Foreskin fibroblast (primary cell): Measurements from ENCODE around the genes MAPK4 and MRO.

- RRBS = no CpG with 5 or more reads among the region's 10 CpGs
Measured at GRCh38 chr18:48730683-48731039, 191.8 kb downstream of the CTIF start.

DNA sequence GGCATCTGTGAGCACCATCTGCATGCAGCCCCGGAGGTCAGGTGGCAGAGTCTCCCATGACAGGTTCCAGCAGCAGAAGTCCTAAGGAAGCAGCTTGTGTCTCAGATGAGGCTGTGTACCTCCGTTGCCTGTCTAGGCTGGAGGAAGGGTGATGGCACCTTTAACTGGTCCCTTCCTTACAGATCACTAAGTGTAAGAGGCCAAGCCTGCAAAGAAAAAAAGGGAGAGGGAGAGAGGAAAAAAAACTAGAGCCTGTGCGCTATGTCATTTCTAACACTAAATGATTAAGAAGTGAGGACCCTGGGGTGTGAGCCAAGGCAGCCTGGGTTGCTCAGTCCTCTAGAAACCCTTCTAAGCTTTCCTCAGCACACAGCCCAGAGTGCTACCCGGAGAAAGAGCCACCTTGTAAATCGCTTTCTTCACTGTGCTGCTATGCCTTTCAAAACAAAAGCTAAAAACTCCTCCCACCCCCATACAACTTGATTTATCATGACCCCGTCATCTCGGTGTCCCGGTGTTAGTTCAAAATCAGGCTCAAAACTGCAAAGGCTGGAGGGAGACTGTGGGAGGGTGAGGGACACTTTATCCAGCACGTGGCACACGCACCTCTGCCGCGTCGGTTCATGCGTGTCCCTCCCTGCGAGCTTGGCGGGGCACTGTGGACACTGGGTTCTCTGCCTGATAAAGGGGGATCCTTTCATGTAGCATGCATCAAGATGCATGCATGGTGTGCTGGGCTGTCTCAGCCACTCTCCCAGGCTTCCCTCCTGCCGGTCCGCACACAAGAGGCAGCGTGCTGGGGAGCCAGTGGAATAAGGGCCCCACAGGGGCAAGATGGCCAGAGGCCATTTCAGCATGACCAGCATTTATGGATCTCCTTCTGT lies 170.6 kb downstream of the SMAD7 start:
- RRBS = 39% methylated on average over 2 of the region's 19 CpGs

DNA sequence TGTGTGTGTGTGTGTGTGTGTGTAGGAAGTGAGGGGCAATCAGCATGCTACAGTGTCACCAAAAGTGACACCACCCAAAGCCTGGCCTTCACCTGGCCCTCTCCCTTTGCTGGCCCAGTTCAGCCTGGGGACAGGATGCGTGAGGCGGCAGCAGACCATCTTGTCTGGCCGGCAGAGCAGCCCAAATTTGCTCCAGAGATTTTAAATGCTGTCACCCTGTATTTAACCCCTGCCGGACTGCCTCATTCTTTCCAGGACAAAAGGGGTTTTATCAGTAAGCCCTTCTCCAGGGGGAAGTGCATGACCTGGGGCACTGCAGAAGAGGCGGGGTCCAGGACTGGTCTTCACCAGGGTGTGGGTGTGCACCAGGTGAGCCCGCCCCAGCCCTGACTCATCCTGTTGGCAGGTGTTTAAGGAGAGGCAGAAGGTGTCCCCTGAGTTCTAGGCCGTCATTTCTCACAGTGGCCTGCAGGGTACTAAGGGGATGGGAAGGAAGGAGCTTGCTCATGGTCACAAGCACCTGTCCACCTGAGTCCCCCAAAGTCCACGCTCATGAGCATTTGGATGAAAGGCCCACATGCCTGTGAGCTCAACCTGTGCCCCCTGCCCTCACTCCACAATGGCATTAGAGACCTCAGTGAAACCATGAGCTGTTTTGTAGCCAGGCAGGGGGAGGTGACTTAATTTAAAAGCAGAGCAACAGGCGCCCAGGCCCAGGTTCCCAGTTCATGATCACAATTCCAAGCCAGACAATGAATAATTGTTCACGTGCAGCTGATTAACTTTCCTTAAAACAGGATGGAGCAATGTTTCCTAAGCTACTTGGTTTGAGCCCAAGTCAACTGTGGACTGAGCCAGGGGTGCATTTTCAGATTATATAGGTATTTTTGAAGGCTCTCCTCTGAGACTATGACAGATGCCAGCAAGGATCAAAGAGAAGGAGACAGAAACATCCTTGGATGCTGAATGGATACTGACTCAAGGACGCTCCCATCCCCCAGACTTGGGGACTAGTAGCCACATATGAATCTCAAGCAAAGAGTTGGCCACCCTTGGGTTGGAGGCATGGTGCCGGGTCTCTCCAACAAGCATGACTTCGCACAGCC lies 13.1 kb downstream of the SMAD7 start:
- RRBS = no CpG with 5 or more reads among the region's 13 CpGs

DNA sequence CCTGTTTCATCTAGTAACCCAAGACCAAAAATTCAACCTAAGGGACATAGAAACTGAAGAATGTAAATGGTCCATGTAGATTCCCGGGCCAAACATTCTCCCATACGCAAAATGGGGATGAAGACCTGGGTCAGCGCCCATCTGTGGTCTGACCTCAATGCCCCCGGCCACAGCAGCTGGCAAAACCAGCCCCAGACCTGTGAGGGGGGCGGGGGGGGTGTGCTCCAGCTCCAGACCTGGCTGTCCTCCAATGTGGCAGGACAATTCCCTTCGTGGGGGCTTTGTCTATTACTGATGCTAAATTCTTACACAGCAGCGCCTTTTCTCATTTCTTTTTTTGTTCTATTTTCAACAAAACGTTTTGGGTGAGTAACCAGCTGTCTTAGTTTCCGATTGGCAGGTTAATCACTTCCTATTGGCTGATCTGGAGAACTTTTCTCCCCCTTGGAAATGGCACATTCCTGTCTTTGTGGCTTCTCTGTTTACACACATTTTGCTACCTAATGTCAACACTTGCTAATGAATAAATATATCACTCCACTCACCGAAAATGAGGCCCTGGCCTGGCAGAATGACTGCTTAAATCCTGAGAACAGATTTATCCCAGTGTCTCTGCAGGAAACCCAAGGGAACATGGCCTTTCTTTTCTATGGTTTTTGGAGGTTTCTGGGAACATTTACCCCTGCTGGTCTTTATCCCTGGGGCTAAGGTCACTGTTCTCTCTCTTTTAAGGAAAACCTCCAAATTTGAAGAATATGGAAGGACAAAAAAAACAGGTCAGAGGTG lies 4.4 kb downstream of the SMAD7 start:
- RRBS = 59% methylated on average over 4 of the region's 10 CpGs

GRCh38 chr18:48951335-48951570 lies 488 bp upstream of the SMAD7 start:
- RRBS = 6% methylated on average over 6 of the region's 21 CpGs

- RRBS = no CpG with 5 or more reads among the region's 12 CpGs
Measured at GRCh38 chr18:49052531-49053369, 102.0 kb upstream of the SMAD7 start.

DNA sequence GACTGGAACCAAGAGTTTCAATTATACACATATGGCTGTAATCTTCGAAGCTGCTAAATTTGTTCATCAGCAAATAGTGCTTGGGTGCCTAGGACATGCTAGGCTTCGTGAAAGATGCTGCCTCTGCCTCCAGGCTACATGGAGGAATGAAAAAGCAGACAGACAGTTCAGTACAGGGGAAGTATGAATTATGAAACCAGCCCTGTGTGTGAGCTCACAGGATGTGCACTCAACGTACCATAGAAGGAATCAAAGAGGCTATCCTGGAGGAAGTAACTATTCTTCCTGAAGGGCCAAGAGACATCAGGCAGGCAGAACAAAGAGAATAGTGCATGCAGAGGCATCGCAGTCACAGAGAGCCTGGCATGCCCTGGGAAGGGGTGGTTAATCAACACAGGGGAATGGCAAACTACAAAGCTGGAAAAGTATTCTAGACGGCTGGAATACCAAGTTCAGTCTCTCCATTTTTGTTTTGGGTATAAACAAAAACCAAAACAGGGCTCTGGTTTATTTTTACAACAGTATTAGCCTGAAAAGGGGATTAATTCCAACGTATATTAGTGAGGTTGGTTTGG lies 61.4 kb downstream of the DYM start:
- RRBS = no CpG with 5 or more reads among the region's 6 CpGs

- RRBS = 2% methylated on average over 21 of the region's 45 CpGs
Measured at GRCh38 chr18:49560547-49561228, 1.2 kb upstream of the LIPG start.

DNA sequence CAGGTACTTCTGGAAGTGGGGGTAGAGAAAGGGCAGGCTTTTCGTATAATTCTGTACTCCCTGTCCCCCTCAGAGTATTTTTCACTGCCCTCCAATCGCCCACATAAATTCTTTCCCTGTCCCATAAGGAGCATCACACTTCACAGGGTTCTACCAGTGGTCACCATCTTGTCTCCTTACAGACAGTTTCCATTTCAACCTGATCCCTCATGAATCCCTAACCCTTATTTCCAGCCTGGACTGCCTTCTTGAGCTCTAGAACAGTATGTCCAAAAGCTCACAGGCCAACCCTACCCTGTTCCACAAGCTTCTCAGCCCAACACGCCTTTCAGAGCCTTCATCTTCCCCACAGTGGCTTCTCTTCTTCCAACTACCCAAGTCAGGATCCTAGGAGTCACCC lies 48.1 kb downstream of the MYO5B start:
- RRBS = no CpG with 5 or more reads among the region's 3 CpGs

DNA sequence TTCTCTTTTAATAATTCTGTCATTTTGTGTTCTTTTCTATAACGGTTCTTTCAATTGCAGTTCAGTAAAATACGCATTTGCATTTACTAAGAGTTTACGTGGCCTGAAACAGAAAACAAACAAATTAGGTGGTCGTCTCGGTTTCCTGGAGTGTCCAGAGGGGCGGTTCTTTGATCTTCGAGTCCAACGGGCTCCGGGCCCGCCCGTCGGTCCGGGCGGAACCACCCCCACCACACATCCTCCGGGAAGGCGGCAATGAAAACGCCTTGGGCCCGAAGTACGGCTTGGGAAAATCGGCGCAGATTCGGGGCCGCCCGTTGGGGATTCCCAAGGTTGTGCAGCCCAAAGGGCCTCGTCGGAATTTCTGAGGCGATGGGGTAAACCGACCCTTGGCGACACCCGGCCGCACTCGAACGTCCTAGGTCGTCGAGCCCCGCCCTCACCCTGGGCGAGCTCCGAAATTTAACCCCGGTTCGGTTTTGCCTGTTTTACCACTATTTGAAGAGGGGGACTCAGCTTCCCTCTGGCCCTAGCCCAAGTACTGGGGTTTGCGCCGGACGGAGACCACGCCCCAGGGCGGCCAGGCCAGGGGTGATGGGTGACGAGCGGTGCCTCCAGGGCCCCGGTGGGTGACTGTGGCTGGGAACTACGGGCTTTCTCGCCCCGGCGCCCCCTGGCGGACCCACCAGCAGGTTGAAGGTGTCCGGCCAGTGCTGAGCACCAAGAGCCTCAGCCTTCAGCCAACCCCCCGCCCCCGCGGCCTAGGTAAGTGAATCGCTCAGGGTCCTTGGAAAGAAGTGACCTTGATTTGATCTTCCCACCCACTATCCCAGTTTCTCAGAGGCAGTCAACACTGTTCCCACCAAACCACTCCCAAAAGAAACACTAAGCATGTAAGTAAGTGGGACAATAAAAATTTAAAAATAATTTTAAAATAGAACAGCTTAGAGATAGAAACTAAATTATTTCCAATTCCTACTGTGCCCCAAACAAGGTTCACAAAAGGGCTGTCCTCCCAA lies 2.0 kb upstream of the CFAP53 start:
- RRBS = 22% methylated on average over 21 of the region's 58 CpGs

GRCh38 chr18:50282339-50283373 lies 1.3 kb upstream of the MBD1 start:
- RRBS = 90% methylated on average over 3 of the region's 49 CpGs

GRCh38 chr18:50287022-50287498 lies 432 bp downstream of the CXXC1 start:
- RRBS = 0% methylated on average over 1 of the region's 30 CpGs

DNA sequence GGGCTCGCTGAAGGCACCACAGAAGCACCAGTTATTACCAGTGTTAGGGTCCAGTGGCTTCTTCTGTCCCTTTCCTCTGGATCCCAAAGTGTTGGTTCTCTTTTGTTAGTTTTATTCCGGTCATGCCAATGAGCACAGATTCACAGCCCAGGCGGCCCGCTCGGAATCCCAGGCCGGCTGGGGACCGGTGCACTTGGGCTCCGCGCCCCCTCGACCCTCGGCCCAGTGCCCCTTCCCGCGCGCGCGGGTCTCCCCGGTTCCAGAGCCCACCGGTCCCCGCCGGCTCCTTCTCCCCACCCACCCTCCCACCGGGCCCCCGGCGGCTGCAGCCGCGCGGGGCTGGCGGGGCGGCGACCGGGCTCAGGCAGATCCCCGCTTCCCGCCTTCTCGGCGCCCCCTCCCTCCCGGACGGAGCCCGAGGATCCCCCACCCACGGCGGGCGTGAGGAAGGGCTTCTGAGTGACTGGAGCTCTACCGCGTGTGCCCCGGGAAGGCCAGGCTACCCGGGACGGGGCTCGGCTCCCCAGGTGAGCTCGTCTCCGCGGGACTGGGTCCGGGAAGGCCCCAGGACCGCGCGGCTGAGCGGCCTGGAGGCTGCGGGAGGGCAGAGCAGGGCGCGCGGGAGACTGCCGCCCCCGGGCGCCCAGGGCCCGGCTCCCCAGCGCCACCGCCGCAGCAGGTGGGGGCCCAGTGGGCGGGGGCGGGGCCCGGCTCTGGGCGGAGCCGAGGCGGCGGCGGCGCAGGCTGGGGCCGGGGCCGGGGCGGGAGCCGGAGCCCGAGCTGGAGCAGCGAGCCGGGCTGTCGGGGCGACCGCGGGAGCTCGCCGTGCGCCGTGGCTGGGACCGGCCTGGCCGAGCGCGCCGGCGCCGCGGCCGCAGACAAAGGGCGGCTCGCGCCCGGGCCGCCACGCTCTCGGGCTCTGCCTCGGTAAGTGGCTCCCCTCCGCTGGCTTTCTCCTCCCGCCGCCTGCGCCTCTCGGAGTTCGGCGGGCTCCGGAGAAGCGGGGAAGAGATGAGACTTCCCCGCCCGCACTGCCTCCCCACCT lies at the start of gene MAPK4:
Gene MAPK4, plus strand, starts transcription at position 771 of the 1,045 bp plus-strand sequence.
- RRBS = 2% methylated on average over 97 of the region's 117 CpGs

GRCh38 chr18:50716734-50717537 lies 102.9 kb downstream of the MRO start:
- RRBS = no CpG with 5 or more reads among the region's 8 CpGs

- RRBS = no CpG with 5 or more reads among the region's 8 CpGs
Measured at GRCh38 chr18:50757257-50757946, 62.4 kb downstream of the MRO start.

DNA sequence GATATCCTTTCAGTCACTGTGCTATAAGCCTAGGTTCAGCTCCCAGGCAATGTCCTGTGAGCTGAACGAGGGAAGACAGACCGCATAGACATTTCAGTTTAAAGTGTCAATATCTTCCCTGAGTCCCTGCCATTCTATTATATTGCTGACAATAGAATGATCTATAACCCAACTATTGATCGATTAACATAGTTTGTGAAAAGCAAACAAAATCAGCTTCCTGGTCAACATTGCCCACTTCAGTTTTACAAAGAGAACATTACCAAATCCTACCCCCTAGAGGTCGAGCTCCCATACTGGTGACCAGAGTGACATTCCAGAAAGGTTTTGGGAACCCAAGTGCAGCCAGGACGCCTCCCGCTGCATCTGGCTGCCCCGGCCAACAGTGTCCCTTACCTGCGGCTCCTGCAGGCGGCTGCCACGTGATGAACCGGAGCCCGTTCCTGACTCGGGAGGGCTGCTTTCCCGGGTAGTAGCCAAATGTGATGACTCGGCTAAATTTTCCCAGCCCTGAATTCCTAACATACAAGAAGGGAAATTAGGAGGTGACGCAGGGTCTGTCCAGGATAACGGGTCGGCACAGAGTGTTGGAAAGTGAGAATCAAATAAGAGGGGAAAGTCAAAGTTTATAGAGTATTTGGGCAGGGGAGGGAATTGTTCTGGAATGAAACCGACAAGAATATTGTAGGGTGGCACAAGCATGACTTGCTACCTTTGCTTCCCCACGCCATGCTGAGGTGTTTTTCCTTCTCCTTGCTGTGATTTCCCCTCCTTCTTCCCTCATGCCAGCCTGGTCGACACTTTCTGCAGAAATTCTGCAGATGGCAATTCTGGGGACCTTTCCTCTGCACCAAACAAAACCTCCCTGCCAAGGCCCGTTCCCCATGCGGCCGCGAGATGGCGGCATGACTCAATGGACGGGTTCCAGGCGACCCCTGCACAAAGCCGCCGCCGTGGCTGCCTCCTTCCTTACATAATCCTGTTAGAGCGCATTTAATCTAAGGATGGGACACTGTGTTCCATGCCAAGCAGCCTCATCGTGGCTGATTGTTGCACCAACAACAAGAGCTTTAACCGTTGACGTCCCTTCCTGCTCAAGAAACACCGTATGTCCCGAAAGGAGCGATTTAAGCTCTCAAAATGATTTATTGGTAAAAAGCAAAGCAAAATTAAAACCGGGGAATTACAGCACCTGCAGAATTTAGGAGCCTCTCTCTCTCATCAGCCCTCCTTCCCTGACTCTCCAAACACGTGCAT lies at the start of gene MRO:
Gene MRO, minus strand, starts transcription at position 832 of the 1,257 bp plus-strand sequence.
- RRBS = 6% methylated on average over 5 of the region's 40 CpGs

DNA sequence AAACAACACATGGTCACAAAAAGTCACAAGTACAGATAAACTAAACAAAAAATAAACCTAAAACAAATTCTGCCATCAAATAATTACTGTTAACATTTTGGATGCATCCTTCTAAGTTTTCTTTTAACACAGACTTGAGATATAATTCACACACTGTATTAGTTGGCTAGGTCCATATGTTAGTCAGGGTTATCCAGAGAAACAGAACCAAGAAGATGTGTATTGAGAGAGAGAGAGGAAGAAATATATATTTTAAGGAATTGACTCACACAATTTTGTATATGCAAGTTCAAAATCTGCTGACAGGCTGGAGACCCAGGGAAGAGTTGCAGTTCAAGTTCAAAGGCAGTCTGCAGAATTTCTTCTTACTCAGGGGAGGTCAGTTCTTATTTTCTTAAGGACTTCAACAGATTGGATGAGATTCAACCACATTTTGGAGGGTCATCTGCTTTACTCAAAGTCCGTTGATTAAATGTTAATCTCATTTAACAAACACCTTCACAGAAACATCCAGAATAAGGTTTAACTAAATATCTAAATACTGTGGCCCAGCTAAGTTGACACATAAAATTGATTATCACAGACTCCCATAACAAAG lies 23.0 kb upstream of the MRO start:
- RRBS = no CpG with 5 or more reads among the region's 1 CpG

GRCh38 chr18:50849491-50850024 lies 29.4 kb upstream of the ME2 start:
- RRBS = no CpG with 5 or more reads among the region's 1 CpG

DNA sequence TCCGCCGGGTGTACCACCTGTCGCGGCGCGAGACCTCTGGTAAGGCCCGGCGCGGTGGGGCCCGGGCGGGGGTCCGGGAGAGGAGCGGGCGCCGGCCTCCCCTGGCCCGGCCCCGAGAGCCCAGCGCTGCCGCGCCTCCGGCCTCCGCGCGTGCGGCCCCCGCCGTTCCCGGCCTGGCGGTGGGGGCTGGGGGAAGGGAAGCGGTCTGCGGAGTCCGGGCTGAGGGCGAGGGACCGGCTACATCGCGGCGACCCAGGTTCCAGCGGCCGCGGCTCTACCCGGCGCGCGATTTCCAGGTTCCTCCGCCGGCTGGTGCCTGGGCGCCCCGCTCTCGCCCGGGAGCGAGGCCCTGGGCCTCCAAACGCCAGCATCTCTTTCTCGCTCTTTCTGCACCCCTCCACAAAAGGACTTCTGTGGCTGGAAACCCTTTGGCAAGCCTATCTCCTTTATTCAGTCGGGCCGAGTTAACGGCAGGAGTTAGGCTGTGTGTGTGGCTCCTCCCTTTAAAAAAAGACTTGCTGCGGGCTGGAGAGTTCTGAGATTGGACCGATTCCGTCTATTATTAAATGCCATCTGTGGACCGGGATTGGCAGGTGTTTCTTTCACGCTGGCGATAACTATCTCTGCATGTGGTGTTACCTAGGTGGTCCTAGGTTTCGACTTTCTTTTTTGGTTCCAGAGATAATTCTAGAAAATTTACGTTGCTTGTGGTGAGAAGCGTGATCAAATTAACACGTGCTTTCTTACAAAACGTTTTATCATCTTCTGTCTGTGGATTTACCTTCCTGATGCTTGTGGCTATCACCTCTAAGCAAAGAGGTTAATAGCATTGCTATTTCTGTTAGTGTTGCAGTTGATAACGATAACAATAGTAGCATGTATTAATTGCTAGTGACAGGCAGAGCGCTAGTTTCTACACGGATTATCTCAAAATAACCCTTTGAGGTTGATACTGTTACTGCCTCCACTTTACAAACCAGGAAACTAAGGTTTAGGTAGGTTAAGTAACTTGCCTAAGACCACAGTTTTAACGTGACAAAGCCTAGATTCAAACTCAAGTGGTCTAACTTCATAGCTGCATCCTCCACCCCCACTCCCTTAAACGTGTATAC lies 708 bp downstream of the ME2 start:
- RRBS = 2% methylated on average over 19 of the region's 72 CpGs

DNA sequence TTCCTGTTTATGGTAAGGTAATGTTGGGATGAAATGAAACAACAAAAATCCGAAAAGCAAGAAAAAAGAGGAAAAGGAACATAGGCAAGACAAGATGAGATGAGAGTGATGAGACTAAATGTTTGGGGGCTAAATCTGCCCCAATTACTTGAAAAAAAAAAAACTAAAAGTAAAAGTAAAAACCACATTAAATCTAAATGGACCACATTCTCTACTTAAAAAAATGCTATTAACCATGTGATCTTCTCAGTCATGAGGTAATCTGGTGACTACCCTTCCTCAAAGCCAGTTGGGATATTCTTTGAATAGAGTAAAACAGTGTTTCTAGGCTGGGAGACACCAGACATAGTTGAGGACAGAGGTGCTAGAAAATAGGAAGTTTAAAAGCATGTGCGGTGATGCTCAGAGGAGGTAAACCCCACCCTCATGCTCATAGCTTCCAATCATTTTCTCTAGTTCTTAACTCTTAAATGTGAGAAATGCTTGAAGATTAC lies 30.8 kb upstream of the ELAC1 start:
- RRBS = no CpG with 5 or more reads among the region's 2 CpGs